Bronchus fibroblast of lung (primary cell): Measurements from ENCODE around the gene RSBN1.

- RAMPAGE, long total RNA: no peak
Observed at GRCh38 chr1:112995961-112996349, 40.0 kb upstream of the SLC16A1 start.

DNA sequence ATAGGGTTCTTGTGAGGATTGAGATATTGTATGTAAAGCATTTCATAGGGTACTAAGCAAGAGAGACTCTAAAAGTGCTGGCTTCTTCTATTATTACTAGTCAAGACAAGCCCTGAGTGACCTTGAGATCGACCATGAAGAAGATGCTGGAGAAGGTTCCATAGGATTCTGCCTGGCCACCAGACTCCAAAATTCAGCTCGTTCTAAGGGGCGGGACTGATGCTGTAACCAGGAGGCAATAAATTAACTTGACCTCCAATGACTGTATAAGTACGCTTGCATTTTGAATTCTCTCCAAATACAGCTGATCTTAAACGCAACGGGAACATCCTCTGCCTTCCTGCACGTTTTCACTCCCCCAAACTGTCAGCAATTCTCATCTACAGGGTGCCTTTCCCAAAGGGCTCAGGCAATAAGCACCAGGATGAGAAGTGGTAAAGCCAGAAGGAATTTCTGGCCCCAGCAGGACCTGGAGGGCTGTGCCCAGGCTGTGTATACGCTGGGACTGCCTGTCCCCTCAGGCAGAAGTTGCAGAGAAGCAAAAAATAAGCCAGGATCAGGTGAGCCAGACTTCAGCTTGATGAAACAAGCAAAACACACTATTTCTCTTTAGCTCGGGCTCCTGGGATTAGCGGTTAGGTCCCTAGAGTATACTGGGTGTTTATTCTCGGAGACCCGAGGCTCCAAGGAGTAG is 124.8 kb downstream of the LRIG2 start:
- RAMPAGE, long total RNA: no peak

DNA sequence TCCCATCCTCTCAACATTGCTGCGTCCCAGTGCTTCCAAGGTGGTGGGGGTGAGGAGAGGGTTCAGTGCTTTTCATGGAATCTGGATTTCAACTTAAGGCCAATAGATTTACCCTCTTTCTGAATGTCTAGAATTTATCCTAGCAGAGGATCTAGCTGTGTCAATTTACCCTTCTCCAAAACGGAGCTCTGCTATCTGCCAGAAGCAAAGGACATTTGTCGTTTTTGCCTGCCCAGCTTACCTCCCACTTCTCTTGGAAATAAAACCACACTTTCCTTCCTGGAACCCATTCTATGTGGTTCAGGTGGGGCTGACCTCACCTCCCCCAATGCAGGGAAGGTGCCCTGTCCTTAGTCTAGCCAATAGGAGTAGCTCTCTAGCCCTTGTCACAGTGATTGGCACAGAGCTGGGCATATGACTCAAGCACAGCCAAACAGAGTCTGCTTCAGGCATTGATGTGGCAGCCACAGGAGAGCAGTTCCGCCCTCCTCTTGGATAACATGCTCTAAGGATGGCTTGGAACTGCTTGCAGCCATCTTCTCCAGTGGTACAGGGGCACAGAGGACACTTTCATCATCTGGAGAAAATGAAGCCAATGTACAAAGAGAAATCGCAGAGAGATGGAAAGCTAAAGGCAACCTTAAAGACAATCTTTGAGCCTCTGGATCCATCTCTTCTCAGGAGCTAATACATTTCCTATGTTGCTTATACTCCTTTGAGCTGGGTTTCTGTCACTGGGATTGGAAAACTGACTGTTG is 134.0 kb downstream of the LRIG2 start:
- RAMPAGE, long total RNA: no peak

GRCh38 chr1:113682678-113683149 is 76.6 kb downstream of the PHTF1 start:
- RAMPAGE, long total RNA: no peak

DNA sequence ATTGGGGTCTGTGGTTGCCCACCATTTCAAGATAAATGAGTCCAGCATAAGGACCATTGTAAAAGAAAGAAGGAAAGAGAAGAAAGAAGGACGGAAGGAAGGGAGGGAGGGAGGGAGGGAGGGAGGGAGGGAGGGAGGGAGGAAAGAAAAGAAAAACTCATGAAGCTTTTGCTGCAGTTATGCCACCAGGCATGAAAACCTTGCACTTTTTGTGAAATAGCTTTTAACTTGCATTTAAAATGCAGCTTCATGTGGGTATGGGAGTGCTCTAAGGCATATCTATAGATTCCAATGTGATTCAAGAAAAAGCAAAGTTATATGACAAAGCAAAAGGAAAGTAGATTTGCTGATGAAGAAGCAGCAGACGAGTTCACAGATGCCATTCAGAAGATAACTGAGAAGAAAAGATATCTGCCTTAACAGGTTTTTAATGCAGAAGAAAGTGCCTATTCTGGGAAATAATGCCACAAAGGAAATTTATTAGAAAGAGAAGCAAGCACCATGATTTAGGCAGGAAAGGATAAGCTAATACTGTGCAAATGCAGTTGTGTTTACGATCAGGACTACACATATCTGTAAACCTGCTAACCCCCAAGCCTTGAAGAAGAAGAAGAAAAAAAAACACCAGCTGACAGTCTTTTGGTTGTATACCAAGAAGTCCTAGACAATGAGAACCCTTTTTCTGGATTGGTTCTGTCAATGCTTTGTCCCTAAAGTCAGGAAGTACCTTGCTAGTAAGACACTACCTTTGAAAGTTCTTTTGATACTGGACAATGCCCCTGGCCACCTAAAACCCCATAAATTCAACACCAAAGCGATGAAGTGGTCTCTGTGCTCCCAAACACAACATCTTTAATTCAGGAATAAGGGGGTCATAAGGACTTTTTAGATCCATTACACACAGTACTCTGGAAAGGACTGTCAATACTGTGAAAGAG is 68.0 kb downstream of the PHTF1 start:
- RAMPAGE, long total RNA: no peak

- RAMPAGE, long total RNA: no peak
Observed at GRCh38 chr1:113719426-113719971, 39.8 kb downstream of the PHTF1 start.

DNA sequence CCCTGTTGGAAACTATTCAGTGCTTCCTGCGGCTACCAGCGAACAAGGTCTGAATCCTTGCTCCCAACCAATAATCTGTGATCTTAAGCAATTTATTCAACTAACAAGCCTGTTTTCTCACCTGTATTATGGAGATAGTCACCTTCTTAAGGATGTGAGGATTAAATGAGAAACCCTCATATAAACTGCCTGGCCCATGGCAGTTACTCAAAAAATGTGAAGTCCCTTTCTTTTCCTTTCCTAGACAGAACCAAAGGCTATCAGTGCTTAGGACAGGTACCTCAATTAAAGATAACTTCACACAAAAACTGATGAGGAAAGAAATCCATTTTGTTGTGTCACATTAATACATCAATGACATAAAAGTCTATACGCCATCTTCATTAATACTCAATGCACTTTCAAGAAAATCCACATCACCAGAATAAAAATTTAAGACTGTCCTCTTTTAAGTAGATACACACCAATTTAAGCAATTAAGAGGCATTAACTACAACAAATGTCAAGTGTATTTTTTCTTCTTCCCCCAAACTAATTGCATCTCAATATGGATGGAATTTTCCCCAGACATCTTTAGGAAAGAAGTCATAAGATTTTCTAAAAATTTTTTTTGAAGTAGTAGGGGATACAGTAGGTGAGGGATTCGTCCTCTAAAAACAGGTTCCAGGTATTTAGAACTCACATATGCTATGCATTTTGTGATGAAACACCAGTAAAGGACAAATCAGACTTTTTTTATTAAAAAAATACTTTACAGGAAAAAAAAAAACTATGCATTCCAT is 2.0 kb upstream of the PHTF1 start:
- RAMPAGE, long total RNA: no peak

DNA sequence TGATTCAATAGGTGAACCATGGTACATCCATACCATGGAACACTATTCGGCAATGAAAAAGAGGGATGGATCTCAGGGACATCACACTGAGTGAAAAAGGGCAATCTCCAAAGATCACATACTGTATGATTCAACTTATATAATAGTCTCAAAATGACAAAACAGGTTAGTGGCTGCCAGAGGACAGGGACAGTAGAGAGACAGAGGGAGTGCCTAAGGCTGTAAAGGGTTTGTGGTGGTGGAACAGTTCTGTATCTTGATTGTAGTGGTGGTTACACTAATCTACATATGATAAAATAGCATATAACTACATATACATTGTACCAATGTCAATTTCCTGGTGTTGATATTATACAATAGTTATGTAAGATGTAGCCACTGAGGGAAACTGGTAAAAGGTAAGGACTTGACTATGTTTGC is 3.7 kb downstream of the RSBN1 start:
- RAMPAGE, long total RNA: no peak

DNA sequence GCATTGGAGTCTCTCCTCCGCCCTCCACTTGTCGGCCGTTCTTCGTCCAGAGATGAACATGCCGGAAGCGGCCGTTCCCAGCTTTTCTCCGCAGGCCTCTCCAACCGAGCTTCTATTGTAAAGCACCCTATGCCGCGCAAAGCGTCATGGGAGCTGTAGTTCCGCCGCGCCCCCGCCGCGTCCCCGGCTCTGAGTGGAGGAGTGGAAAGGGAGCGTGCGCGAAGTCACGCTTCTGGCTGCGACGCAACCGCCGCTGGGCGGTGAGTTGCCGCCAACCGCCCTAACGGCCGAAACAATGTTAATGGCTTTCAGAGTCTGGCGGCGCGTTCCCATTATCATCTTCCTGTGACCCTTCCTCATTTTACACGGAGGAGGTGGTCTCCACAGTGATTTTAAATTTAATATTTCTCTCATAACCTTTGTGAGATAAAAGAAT is at the start of gene RSBN1:
Gene RSBN1, minus strand, starts transcription at position 124 of the 436 bp plus-strand sequence.
- RAMPAGE, long total RNA: no peak

GRCh38 chr1:113871434-113872845 is 15.4 kb downstream of the BCL2L15 start:
- RAMPAGE, long total RNA: no peak

- RAMPAGE, long total RNA: no peak
Observed at GRCh38 chr1:113901027-113901644, 3.5 kb downstream of the AP4B1 start.

DNA sequence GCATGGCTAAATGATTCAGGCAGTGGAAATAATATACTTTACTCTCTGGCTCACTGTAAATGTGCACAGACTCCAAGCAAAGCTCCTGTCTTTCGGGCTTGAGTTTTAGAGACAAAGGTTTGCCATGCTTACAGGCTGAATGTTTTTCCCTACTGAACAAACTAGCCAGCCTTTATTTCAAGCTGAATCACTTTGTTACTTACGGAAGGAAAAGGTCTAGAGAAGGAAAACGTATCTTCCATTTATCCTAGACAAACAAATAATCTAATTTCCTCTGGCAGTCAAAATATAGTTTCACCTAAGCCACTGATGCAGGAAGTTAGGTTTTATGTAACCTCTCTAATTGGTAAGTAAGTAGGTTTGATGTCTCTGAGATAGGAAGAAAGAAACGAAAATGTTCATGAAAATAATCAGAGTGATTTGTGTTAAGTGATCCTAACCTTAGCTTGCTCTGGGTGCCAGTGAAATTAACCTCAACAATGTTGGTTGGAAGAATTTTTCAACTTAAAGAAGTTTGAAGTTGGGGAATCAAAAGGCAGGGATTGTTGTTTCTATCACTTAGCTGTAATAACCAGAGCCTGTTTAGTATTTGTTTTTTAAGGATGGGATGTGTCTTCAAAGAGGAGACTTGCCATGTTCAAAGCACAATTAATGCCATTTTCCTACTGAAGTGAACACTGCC is 18.2 kb downstream of the HIPK1 start:
- RAMPAGE, long total RNA: no peak

DNA sequence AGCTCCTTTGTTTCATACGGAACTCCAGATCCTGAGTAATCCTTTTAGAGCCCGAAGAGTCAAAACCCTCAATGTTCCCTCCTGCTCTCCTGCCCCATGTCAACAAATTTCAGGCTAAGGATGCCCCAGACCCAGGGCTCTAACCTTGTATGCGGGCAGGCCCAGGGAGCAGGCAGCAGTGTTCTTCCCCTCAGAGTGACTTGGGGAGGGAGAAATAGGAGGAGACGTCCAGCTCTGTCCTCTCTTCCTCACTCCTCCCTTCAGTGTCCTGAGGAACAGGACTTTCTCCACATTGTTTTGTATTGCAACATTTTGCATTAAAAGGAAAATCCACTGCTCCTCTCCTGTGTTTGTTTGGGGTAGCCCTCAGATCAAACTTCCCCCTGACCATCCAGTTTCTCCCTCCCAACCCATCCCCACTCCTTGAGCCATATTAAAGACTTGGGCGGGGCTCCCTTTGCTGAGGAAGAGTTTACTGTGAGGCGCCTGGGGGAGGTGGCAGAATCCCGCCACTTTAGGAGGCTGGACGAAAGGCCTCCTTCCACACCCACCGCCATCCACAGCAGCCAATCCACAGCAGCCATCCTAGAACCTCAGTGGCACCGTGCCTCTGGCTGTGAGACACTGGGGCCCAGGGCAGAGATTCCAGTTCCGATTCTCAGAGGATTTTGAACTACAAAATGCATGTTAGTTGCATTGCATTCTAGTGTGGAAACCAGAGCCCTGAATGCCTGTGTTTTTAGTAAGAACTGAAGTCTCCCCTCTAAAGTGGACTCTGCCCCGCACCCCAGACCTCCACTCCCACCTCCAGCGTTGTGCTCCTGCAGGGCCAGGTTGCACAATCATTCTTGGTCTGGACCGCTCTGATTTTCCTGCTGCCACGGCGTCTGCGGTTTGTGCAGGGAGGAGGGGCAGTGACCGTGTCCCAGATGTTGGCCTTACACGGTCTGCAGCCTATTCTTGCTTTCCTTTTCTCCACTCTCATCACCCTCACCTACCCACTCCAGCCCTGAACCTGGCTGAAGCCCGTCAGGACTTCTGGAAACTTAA is 3.0 kb downstream of the OLFML3 start:
- RAMPAGE, long total RNA: no peak

- RAMPAGE, long total RNA: no peak
Observed at GRCh38 chr1:114154729-114155175, 1.1 kb upstream of the SYT6 start.

GRCh38 chr1:114342418-114342799 is 168.6 kb downstream of the TRIM33 start:
- RAMPAGE, long total RNA: no peak

GRCh38 chr1:114345779-114346845 is 164.9 kb downstream of the TRIM33 start:
- RAMPAGE, long total RNA: no peak

GRCh38 chr1:114482627-114482990 is 28.4 kb downstream of the TRIM33 start:
- RAMPAGE, long total RNA: no peak

- RAMPAGE, long total RNA: no peak
Observed at GRCh38 chr1:114671808-114672316, 2.0 kb upstream of the DENND2C start.

- RAMPAGE, long total RNA: no peak
Observed at GRCh38 chr1:114703105-114703939, 8.0 kb upstream of the AMPD1 start.

GRCh38 chr1:114732099-114732972 is 15.8 kb upstream of the NRAS start:
- RAMPAGE, long total RNA: no peak